SK-N-DZ (cell line): Measurements from ENCODE around the gene SLC6A14.

DNA sequence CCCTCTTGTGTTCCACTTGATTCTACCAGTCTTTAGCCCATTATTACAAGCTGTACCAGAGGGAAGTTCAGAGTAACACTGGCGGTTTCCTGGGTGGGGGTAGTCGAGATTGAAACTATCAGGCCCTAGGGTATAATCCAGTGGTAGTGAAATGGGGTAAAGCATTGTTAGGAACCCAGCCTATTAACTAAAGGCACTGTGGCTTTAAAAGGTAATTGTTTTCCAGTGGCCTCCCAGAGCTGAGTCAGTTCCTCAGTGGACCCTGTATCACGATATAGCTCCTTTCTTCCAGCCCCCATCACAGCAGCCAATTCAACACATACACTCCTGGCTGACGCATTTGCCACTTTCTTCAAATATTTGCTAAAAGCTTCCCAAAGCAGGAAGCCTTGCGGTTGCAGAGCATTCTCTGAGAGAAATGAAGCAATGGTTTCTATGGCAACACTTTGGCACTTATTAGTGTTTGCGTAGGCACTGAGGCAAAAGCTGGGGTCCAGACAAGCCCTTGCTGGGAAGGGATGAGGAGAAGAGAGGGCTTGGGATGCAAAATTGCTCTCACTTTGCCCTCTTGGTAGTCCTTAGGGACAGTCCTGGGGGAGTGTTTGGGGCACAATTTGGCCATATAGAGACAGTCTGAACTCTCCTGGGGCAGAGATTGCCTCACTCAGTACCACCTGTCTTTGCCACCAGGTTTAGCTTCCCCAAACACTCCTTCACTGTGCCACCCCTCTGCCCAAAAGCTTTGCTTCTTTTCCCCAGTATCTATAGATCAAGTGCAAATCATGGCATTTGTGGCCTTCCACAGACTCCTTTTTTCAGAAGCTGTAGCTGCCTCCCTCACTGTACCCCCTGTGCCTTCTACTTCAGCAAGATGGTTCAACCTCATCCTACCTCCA lies 55.0 kb upstream of the PAK3 start:
RAMPAGE:
- cytosol, long total RNA, result no peak
- nucleus, long total RNA, result no peak

GRCh38 chrX:112081843-112082381 lies 664 bp downstream of the TRPC5 start:
RAMPAGE:
- cytosol, long total RNA, result no peak
- nucleus, long total RNA, result no peak

GRCh38 chrX:113970501-113970992 lies 613.3 kb upstream of the HTR2C start:
RAMPAGE:
- cytosol, long total RNA, result no peak
- nucleus, long total RNA, result no peak

DNA sequence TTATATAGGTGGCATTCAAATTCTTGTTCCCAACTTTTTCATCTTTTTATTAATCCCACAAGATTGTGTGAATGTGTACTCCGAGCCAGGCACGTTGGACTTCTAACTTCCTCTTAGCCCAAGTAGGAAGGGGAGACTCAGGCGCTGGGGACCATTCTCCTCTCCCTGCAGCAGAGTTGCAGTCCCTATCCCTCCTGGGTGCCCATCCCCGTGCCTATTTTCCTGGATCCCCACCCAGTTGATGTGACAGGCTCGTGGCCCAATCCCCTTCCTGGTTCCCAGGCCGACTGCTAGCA lies 222 bp upstream of the PLS3 start:
RAMPAGE:
- cytosol, long total RNA, result no peak
- nucleus, long total RNA, result no peak

RAMPAGE:
- cytosol, long total RNA, result no peak
- nucleus, long total RNA, result no peak
Measured at GRCh38 chrX:115581433-115581830, 20.5 kb downstream of the PLS3 start.

DNA sequence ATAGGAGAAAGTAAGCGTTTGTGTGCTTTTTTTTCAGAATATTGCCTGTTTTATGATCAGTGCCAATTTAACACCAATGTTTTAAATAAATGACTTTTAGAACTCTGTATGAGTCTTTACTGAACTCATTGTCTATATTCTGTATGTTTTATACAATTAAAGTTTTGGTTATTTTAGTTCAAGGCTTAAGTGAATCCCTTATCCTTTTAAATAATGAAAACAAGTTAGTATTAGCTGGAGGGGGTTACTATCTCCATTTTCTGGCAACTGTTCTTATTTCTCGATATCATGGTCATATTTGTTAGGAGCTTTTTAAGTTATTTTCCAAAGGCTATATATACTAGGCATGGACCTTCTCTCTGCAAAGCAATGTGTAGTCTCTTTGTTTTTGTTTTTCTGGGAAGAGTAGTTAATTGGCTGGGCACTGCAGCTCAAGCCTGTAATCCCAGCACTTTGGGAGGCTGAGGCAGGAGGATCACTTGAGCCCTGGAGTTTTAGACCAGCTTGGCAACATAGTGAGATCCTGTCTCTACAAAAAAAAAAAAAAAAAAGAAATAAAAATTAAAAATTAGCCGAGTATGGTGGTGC lies 37.9 kb downstream of the PLS3 start:
RAMPAGE:
- cytosol, long total RNA, result no peak
- nucleus, long total RNA, result no peak

GRCh38 chrX:115931911-115933004 lies 238.3 kb upstream of the AGTR2 start:
RAMPAGE:
- cytosol, long total RNA, result no peak
- nucleus, long total RNA, result no peak

DNA sequence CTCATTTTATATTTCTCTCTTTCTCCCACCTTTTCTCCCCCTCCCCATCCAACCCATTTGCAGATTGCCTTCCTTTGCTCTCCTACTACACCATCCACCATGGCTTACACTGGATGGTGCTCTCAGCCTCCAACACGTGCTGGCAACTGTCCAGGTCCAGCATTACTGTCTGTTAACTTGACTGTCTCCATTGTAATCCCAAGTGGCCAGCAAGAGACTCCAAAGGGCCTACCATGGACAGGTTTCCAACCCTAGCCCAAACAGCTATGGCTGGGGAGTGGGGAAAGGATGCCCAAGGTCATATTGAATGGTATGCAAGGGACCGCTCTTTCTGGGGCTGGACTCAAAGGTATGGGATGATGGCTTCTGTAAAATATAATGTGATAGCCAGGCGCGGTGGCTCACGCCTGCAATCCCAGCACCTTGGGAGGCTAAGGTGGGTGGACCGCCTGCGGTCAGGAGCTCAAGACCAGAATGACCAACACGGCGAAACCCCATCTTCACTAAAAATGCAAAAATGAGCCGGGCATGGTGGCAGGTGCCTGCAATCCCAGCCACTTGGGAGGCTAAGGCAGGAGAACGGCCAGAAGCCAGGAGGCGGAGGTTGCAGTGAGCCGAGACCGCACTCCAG lies 225.7 kb upstream of the AGTR2 start:
RAMPAGE:
- cytosol, long total RNA, result no peak
- nucleus, long total RNA, result no peak

DNA sequence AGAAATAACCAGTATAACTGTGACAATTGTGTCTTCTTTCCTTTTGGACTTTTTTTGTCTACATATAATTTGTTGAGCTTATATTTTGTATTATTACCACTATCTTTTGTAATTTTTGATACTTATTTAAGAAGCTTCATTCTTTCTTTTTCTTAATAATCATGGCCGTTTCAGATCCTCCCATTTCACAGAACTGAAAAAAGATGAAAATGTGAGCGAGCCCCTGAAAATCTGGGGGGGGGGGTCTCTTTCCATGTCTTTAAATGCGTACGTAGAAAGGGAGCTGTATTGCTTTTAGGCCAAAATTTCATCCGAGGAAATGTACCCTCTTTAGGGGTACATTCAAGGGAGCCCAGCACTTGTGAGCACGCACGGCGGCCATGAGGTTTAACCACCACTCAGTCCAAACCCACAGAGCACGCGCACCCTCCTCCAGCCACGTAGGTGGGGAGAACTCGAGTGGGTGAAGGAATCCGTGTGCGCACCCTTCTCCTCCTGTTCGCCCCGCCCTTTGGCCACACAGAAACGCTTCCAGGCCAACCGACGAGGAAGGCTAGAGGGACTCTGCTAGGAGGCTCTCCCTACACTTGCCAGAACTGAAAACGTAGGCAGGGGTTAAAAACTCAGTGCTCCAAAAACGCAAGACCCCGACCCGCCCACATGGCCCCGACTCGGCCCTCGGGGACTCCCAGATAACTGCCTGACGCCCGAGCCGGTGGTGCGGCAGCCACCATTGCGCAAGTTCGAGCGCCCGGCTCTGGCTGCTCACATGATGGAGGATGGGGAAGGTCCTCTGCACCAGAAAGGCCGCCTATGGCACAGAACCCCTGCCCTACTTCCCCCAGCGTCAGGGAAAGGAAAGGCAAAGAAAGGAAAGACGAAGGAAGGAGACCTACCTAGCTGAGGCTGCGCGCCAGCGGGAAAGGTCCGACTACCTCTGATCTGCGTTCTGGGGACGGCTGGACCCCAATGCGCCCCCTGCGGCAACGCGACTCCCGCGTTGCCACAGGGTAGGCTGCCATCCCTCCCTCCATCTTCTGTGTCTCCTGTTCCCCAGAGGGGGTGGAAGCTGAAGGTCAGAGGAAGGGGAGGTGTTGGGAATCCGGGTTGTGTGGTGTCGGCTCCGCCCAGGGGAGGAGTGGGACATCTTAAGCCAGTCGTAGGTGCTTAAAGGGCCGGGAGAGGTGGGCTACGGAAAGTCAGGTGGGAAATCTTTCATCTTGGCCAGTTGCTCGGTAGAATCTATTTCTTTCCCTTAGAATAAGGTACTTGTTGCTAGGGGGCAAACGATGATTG lies 202.0 kb upstream of the AGTR2 start:
RAMPAGE:
- cytosol, long total RNA, result no peak
- nucleus, long total RNA, result start-site peak on the minus strand centred at position 1,051 of the sequence, 27 bp wide, 82 and 80 reads in 2 replicates

GRCh38 chrX:116436218-116436883 lies at the start of gene SLC6A14:
Gene SLC6A14, plus strand, starts transcription at chrX:116436606.
RAMPAGE:
- cytosol, long total RNA, result no peak
- nucleus, long total RNA, result no peak

RAMPAGE:
- cytosol, long total RNA, result no peak
- nucleus, long total RNA, result no peak
Measured at GRCh38 chrX:116948952-116949331, 486.2 kb upstream of the CT83 start.

GRCh38 chrX:118634246-118634894 lies 93.0 kb upstream of the IL13RA1 start:
RAMPAGE:
- cytosol, long total RNA, result no peak
- nucleus, long total RNA, result no peak

DNA sequence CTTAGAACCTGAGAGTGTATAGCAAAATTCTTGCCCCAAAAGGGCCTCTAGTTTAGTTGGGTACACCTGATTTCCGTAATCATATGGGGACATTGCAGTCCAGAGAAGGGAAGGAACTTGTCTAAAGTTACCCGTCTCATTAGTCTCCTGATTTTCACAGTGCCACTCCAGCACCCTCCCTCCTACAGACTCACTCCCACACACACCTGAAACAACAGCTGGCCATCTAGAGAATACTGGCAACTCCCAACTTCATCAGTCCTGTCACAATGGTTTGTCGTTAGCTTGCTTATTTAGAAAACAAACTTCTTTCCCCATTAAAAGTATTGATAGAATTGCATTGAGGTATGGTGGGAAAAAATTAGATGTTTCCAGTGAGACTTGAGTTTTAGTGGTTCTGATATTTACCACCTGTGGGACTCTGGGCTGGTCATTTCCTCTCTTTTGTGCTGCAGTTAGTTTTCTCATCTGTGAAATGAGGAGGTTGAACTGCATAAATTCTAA lies 1.7 kb downstream of the IL13RA1 start:
RAMPAGE:
- cytosol, long total RNA, result no peak
- nucleus, long total RNA, result no peak

RAMPAGE:
- cytosol, long total RNA, result no peak
- nucleus, long total RNA, result no peak
Measured at GRCh38 chrX:118751968-118753009, 24.9 kb downstream of the IL13RA1 start.

DNA sequence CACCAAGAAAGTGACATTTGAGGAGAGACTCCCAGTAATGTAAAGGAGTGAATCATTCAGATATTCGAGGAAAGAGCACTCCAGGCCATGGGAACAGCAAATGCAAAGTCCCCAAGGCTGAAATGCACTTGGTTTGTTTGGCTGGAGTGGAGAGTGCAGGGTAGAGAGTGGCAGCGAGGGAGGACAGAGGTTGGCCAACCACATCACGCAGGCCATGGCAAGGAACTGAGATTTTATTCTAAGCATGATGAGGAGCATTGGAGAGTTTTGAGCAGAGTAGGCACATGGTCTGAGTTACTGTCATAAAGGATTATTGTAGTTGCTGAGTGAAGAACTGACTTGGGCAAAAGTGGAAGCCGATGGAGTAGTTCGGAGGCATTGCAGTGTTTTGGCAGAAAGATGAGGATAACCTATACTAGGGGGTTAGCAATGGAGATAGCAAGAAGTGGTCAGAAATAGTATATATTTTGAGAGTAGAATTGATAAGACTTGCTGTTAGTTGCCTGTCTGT lies 47.8 kb downstream of the IL13RA1 start:
RAMPAGE:
- cytosol, long total RNA, result no peak
- nucleus, long total RNA, result no peak

DNA sequence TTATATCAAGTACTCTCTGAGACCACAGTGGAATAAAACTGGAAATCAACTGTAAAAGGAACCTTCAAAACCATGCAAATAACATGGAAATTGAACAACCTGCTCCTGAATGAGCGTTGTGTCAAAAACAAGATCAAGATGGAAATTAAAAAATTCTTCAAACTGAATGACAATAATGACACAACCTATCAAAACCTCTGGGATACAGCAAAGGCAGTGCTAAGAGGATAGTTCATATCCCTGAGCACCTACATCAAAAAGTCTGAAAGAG lies 20.6 kb downstream of the LONRF3 start:
RAMPAGE:
- cytosol, long total RNA, result no peak
- nucleus, long total RNA, result no peak

DNA sequence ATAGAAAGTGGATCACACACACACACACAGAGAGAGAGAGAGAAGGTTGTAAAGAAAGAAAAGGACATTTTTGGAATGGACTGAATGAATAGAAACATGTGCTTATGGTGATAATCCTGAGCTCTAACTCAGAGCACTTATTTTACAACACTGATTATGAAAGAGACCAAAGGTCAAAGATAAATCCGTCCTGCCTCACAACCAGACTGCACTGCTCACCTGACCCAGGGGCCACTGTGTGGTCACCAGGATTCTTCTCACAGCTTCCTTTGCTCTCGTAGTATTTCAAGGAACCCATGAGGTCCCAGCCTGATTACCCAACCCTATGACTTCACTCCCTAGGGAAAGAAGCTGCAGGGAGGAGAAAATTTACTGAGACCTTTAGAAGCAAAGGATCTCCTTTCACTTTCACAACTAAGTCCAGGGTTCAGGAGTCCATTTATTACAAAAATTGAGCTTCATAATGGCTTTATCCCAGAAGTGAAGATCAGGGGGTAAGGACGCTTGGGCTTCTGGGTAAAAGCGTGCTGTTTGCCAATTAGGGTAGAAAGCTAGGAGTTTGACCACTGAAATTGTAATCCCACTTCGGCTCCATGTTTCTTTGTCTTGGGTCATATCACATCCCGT lies 9.6 kb downstream of the SLC25A5 start:
RAMPAGE:
- cytosol, long total RNA, result no peak
- nucleus, long total RNA, result no peak

RAMPAGE:
- cytosol, long total RNA, result no peak
- nucleus, long total RNA, result no peak
Measured at GRCh38 chrX:119606278-119606697, 31.9 kb downstream of the UBE2A start.

DNA sequence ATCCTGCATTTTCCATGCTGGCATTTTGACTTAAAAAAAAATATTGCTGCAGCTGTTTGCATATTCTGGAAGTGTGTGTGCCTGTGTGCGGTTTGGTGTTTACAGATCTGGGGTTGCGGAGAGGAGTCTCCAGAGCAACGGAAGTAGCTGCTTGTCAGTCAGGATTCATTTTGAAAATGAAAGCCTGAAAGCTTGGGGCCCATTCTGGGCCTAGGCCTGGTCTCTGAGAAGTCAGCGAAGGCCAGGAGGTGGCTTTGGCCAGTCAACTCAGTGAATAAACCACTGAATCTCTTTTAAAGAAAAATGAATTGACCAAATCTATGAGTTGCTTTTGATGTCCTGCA lies 2.2 kb upstream of the SOWAHD start:
RAMPAGE:
- cytosol, long total RNA, result no peak
- nucleus, long total RNA, result no peak

DNA sequence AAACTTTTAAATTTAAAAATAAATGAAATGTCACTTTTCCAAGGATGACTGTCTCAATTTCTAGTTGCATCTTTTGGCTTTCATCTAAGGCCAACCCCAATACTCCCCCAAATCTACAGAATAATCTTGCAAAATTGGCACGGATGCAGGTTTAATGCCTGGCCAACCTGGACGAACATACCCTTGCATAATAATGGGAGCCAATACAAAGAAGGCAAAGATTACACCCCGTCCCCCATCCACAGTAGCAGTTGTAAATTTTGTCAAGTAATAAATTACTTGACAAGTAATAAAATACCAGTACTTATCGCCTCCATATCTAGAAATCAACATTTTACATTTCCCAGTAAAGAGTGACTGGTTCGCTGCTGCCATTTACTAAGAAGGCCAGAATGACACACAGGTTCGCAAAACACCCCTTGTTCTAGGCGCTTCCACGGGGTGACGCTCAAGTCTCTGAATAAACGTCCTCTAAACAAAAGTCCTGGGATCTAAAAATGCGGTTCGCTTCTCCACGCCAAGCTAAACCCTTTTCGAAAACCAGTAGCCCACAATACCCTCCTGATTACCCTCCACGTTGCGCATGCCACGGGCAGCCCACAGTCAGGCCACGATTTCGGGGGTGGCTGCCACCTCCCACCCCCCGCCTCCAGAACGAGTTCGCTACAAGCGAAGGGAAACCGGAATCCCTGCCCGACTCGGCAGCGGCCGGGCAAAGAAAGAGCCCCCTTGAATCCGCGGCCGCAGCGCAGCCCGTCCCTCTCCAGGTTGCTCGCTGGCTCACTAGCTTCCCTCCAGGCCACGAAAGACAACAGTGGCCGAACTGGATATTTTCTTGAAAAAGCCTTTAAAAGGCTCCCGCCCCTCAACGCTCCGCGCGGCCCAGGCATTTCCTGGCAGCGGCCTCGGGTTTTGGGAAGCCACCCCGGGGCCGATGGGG lies 540 bp downstream of the RPL39 start:
RAMPAGE:
- cytosol, long total RNA, result no peak
- nucleus, long total RNA, result no peak